A375 (cell line): ENCODE measurements around a stretch of chr9.

GRCh38 chr9:129575764-129576213 lies 45.1 kb downstream of the C9orf50 start:
- RAMPAGE, long total RNA: no peak

- RAMPAGE, long total RNA: no peak
Observed at GRCh38 chr9:129611045-129611463, 9.8 kb downstream of the C9orf50 start.

GRCh38 chr9:129612342-129612653 lies 8.6 kb downstream of the C9orf50 start:
- RAMPAGE, long total RNA: no peak

DNA sequence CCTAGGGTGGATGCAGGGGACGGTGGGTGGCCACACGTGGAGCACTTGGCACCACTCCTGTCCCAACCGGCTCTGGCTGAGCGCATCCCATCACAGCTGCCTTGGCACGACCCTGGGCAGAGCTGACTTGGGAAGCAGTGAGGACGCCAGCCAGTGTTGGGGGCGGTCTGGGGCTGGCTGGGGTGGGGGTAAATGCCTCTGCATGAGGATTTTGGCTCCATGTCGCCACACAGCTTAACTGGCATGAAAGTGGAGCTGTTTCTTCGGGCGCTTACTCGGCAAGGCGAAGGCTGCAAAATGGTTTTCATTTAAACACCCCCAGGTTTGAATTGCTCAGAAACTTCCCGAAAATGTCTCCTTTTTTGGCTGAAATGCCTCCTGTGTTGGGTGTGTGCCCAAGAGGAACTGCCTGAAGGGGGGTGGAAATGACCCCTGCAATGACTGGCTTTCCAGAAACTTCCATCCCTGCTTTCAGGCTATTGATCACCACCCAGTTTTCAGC lies 38.3 kb downstream of the PTGES start:
- RAMPAGE, long total RNA: no peak

DNA sequence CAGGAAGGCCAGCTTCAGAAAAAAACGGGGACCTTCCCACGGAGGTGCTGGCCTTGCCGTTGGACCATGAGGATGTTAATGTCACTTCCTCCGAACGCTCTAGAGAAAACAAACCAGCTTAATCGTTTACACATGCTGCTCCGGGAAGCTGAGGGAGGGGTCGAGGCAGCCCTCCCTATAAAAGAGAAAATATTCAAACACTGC lies 27.0 kb downstream of the PTGES start:
- RAMPAGE, long total RNA: no peak

DNA sequence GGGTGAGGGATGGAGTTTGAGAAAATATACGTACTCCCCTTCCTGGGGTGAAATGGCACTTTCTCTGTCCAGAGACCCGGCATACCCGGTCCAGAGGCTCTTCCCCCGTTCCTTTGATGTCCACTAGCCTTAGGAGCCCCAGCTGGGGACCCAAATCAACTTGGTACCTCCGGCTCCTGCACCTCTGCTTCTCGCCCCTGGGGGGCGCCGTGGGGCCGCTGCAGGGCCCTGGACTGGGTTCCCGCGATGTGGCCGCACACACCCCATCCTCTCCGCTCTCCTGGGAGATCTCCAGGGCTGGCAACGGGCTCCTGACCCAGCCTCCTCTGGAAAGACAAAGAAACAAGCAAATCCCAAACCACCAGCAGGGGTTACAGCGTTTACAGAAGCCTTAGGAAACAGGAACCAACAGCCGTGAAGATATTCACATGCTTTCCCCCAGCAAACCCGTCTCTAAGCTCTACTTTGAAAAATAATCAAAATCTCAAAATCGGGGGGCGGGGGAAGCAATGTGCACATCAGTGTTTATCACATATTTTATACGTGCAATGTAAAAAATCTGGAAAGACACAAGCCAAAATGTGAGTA lies 26.2 kb downstream of the PTGES start:
- RAMPAGE, long total RNA: no peak

GRCh38 chr9:129810981-129811601 lies 8.1 kb downstream of the TOR1B start:
- RAMPAGE, long total RNA: no peak

GRCh38 chr9:129834362-129834824 lies 682 bp downstream of the C9orf78 start:
- RAMPAGE, long total RNA: no peak

GRCh38 chr9:129880642-129881983 lies 45.9 kb downstream of the USP20 start:
- RAMPAGE, long total RNA: no peak

GRCh38 chr9:129978392-129978681 lies 64.7 kb downstream of the FNBP1 start:
- RAMPAGE, long total RNA: no peak

DNA sequence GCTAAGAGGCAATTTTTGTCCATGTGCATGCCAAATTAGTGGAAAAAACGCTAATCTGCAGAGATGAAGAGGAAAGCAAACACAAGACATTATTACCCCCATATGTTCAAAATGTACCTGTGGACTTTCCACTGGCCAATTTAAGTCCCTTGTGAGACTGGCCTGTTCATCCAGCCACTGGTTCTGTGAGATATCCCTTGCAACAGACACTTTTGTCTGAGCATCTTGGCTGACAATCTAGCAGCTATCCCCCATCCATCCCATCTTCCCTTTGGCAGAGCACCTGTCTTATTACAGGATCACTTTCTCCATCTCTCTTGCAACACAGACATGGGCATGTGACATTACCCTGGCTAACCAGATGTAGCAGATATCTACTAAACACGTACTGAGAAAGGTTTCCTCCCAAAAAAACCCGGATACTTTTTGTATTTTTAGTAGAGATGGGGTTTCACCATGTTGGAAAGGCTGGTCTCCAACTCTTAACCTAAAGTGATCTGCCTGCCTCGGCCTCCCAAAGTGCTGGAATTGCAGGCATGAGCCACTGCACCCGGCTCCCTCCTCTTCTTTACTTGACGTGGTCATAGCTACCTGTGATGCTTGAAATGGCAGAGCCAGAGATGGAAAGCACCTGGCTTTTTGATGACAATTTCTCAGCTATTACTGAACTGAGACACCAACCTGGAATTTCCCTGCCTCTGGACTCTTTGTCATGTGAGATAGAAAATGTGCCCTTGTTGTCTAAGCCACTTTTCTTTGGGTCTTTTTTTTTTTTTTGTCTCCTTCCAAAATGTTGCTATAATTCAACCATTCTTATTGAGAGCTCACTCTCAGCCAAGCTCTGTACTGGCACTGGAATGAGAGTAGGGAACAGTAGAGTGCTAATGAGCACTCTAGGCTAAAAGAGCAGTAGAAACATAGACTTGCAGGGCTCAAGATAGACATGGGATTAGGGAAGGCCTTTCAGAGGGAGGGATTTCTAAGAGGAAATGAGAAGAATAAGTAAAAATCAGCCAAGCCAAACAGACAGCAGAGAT lies 32.7 kb downstream of the FNBP1 start:
- RAMPAGE, long total RNA: no peak

DNA sequence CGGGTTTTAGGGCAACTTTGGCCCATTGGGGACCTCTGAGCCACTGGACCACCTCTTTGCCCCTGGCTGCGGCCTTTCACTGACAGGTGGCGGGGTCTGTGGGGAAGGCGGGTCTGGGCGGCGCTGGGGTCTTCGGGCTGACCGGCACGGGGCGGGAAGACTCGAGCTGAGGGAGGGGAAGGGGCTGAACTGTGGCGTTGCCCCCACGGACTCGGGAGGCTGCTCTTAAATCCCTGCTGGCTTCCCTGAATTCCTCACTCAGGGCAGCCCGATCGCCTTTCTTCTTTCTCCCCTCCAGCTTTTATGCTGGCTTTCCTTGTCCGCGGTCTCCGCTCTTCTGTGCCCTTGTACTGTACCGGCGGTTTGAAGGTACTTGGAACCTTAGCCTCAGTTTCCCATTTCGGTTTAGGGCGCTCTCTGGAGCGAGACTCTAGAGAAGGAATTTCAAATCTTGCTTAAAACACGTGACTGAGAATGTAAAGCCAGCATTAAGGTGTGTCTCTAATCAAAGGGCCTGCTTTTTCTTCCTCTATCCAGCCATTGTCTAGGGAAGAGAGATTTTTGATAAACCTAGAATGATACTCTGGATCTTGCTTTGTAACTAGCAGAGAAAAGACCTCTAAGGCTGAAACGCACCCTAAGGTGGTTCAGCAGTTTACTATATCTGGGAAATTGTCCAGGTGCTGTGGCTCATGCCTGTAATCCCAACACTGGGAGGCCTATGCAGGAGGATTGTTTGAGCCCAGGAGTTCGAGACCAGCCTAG lies 599 bp downstream of the GPR107 start:
- RAMPAGE, long total RNA: no peak

- RAMPAGE, long total RNA: no peak
Observed at GRCh38 chr9:130134965-130135790, 37.0 kb upstream of the NCS1 start.

- RAMPAGE, long total RNA: no peak
Observed at GRCh38 chr9:130268468-130269396, 3.2 kb downstream of the HMCN2 start.

GRCh38 chr9:130330570-130330919 lies 65.0 kb downstream of the HMCN2 start:
- RAMPAGE, long total RNA: no peak

- RAMPAGE, long total RNA: no peak
Observed at GRCh38 chr9:130394647-130395407, 49.9 kb upstream of the ASS1 start.

DNA sequence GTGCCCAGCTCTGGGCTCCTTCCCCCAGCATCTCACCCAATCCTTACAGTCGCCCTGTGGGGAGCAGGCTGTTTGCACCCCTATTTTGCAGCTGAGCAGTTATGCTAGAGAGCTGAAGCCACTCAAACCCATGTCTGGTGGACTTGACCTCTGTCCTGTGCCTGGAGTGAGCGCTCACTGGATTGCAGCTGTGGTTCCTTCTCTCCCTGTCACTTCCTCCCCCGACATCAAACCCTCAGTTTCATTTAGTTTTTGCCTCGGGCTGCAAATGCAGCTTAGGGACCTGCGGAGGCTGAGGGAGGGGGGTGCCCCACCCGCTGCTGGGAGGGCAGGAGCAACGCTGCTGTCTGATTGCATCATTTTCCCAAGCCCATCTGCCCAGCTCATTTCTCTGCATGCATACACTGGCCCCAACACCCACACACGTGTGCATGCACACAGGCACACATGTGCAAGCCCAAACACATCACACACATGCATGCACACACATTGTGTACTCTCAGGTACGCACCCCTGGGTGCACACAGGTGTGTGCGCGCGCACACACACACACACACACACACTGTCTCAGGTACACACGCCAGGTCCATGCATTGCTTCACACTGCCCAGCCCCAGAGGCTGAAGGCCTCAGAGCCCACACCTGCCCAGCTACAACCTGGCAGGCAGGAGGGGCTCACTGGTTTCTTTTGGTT lies 3.3 kb downstream of the ASS1 start:
- RAMPAGE, long total RNA: no peak

- RAMPAGE, long total RNA: no peak
Observed at GRCh38 chr9:130451617-130452368, 7.0 kb downstream of the ASS1 start.

DNA sequence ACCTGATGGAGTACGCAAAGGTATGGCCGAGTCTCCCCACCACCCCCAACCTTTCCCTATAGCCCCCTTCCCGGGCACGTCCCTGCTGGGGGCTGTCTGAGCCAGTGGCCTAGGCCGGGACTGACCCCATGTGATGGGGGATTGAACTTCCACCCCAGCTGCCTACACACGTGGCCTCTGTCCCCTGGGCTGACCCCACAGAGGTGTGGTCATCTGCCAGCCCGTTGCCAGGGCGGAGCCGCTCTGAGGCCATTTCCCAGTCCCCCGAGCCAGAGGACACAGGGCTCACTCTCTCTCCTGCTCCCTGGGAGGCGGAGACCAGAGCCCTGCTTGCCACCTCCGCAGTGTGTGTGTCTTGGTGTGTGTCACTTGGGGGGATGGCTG lies 22.0 kb downstream of the ASS1 start:
- RAMPAGE, long total RNA: no peak

GRCh38 chr9:130498565-130499393 lies 54.0 kb downstream of the ASS1 start:
- RAMPAGE, long total RNA: no peak